Placental pericyte (primary cell): Measurements from ENCODE around the genes TMEFF1, ALDOB and OR13D1.

- CAGE, long polyA plus RNA = no peak
Measured at GRCh38 chr9:98832909-98833761, 25.7 kb downstream of the GALNT12 start.

- CAGE, long polyA plus RNA = no peak
Measured at GRCh38 chr9:98848331-98848693, 40.8 kb downstream of the GALNT12 start.

DNA sequence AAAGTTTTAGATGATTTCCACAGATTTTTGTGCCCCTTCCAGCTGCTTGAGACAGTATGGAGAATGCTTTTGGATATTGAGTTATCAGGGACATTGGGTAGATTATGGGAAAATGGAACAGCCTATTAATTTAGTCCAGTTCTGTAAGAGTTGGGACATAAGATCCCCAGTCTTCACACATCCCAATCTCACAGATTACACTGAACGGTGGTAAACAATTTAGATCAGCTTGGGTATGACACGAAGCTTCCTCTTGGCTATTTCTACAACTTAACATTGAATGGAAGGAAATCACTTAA is 3.6 kb upstream of the COL15A1 start:
- CAGE, long polyA plus RNA = no peak

GRCh38 chr9:99105768-99106268 is 905 bp downstream of the TGFBR1 start:
- CAGE, long polyA plus RNA = no peak

GRCh38 chr9:100072716-100072993 is 26.1 kb downstream of the ERP44 start:
- CAGE, long polyA plus RNA = no peak

DNA sequence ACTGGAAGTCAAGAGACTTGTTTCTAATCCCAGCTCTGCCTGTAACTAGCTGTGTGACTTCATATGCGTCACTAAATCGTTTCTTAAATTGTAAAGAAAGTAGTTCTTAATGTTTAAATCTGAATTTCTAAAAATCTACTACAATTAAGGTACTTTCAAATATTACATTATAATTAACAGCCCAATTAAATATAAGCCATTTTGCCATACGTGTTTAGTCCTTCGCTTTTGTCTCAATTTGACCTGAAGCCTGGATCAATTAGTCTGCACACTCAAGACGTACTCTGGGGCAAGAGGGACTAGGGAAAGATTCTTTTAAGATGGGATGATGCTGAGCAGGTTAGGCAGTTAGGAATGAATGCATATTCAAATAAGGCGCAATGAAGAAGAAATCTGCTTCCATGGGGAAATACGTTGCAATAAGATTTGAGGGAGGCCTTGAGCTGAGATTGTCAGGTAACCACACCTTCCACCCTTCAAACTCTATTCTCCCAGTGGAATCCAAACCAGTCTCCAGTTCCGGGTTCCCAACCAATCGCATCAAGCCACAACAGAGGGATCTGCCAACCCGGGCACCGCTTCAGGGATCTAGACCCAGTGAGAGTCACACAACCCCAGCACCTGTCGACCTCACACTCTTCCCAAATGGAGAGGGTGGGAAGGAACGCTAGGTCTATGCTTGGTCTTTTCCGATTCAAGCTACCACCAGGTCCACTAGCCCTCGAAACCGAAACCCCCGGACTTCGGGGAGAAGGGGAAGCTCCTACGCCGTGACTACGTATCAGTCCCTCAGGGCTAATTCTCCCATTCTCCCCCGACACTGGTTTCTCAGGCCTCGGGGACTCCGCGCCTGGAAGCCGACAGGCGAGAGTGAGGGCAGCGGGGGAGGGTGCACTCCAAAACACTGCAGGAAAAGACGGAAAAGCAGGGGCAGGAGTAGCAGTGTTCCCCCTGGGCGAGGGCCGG is 745 bp downstream of the ERP44 start:
- CAGE, long polyA plus RNA = no peak

- CAGE, long polyA plus RNA = no peak
Measured at GRCh38 chr9:100446125-100446379, 19.1 kb downstream of the MSANTD3 start.

DNA sequence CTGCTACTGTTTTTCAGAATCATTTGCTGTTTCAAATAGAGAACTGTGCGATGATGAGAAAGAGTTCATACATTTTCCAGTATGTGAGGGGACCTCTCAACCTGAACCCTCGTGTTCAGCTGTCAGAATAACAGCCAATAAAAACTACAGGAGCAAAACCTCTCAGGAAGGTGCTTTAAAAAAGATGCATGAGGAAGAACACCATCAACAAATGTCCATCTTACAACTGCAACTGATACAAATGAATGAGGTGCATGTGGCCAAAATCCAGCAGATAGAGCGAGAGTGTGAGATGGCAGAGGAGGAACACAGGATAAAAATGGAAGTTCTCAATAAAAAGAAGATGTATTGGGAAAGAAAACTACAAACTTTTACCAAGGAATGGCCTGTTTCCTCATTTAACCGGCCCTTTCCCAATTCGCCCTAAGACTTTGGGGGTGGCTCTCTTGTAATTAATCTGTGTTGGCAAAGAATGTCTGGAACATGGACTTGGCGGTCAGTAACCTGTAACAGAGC is 22.4 kb upstream of the TMEFF1 start:
- CAGE, long polyA plus RNA = no peak

- CAGE, long polyA plus RNA = no peak
Measured at GRCh38 chr9:100472628-100473225, at the start of gene TMEFF1. Gene TMEFF1, plus strand, starts transcription at chr9:100473149.

DNA sequence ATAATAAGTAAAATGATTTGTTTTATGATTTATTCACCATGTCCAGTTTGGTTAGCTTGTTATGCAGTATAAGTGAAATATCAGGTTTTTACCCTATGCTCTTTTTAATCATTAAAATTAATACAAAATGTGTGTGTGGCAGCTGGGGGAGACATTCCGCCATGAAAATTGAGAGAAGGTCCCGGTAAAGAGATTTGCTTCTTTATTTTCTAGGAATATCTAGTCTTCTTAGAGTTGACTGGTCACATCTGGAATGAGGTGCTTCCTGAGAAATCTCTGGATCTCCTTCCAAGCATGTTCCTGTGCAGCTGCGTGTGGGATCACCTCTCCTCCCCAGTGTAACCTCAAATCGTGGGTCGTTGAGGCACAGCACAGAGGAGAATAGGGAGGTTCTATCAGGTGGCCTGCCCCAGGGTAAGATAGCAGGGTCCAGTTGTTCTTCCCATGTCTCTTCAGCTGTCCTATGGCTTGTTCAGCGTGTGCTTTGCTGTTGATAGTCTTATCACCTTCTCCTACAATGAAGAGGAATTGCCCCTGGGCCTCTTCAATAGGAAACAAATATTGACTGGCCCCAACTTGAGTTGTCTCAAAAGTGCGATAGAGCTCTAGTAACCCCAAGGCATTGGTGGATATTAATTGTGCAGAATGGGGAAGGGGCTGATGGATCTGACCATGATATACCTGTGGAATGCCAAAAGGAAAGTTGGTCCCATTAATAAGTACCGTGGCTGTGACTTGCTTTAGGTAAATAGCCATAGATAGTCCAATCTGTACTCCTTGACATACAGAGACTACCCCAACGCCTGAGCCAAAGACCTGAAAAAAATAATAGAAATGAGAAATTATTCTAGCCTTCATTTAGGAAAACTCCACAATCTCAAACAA is 22.4 kb downstream of the BAAT start:
- CAGE, long polyA plus RNA = no peak

GRCh38 chr9:101413175-101414564 is 15.0 kb downstream of the ZNF189 start:
- CAGE, long polyA plus RNA = no peak

DNA sequence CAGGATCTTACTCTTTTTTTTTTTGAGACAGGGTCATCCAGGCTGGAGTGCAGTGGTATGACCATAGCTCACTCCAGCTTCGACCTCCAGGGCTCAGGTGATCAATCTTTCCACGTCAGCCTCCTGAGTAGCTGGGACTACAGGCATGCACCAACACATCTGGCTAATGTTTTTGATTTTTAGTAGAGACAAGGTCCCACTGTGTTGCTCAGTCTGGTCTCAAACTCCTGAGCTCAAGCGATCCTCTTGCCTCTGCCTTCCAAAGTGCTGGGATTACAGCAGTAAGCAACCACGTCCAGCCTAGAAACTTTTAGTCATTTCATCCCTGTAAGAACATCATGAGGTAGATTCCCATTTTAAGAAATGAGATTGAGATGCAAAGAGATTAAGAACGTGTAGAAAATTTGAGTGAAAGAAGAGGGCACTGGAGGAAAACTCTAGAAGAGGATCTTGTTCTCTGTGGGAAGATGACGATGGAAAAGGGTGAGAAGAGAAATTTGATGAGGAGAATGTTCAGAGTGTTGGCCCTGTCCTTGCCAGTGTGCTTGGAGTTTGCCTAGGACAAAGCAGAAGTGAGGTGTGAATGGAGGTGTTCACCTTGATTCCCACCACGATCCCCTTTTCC is 6.3 kb downstream of the ALDOB start:
- CAGE, long polyA plus RNA = no peak

DNA sequence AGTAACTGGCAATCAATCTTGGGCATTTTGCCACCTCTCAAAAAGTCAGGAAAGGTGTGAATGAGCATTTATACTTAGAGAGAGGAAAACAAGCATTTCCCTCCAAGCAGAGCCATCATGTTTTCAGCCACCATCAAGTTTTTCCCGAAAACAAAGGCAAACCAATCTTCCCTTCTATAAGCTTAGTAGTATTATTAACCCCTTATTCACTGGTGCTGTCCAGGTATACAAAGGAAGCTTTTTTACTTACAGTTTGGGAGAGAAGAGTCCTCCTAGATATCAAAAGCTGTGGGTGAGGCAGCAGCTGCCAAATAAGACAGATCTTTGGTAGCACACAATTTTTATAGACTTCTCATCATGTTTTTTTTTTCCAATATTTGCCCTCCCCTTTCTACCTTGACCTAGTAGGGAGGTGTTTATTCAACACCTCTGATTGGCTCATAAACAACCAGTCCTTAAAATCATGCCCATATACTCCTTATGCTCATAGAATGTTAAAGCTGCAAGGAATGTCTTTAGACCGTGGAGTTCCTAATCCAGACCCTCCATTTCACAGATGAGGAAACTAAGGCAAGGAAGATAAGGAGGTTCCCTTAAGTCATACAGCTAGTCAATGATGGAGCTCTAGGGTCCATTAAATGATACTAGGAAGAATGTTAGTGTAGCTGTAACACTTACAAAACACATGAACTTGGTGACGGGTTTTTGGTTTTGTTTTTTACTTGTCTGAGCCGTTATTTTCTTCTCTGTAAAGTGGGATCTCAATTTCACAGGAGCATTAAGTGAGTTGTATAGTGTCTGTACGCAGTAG is at the start of gene ALDOB:
Gene ALDOB (minus strand): TSS at position 316 of the 811 bp plus-strand sequence.
- CAGE, long polyA plus RNA = no peak

DNA sequence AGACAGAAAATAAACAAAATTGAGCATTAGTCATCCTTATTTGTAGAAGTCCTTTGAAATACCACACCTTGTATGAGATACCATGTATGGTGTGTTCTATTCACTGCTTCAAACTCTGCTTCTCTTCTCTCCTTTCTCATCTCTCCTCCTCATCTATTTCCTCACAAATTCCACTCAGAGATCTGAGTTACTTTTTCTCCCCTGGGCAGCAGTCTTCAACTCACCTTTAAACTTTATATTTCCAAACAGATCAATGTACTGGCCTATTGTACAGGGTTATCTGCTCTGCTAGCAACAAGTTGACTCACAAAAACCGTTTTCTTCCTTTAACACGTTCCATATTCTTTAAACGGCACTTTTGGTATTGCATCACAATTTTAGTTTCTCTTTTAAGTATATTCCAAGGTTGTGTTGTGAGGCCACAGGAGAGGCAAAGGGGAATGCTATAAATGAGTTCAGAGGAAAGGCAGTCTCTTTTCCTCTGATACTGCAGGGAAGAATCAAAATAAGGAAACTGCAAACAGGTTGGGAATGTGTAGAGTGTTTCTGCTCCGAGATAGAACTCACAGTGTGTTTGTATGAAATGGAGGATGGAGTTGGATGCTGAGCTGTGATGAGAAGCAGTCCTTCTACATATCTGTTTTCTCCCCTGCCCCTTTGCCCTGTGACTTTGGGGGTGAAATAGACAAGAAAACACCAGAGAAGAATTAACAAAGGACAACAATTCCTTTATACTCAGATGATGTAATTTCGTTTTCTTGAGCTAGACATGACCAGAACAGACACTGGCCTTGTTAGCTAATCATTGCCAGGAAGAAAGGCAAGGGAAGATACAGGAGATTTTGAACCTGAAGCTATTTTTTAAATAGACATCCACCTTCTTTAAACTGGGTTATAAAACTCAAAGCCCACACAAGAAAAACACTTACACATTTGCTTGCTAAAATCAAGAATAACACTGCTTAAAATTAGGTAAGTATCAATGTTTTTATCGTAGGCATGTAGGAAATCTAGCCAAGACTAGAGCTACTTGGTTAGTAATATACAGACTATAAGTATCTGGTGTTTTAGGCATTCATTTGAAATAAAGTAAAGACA is 10.0 kb upstream of the ALDOB start:
- CAGE, long polyA plus RNA = no peak

DNA sequence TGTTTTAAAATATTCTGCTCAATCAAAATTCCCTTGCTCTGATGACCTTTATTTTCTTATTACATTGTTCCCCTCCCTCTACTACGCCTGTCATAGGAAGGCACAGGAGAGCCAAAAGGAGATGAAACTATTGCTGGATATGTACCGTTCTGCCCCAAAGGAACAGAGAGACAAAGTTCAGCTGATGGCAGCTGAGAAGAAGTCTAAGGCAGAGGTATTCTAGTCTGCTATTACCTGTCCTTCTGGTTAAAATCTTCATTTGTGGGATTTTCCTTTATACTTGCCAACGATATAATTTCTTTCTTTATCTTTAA is 20.2 kb downstream of the RNF20 start:
- CAGE, long polyA plus RNA = no peak

DNA sequence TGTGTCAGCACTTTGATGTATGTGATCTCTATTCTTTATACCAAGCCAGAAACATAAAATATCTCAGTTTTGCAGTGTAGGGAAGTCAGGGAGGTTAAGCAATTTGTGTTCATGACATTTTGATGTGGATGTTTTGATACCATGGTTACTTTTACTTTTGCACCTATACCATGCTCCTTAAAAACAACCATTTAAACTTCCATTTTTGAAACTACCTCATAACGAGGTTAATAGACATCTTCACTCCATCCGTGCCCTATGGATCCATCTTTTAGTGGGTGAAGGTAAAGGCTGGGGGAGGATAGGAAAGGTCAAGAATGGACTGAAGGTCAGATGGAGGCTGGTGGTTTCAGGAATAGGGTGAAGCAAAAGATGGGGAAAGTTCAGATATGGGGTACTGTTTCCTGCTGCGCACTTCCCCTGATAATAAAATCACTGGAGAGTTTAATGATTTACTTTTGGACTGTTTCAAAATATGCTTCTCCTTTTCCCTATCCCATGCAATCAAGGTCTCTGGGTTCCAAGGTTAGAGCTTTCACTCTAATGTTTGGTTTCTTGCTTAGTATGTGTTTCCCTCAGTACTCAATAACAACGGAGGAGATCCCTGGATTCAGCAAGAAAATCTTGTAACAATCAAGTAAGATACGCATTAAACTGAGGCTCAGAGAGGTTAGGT is 10.7 kb upstream of the PPP3R2 start:
- CAGE, long polyA plus RNA = no peak

DNA sequence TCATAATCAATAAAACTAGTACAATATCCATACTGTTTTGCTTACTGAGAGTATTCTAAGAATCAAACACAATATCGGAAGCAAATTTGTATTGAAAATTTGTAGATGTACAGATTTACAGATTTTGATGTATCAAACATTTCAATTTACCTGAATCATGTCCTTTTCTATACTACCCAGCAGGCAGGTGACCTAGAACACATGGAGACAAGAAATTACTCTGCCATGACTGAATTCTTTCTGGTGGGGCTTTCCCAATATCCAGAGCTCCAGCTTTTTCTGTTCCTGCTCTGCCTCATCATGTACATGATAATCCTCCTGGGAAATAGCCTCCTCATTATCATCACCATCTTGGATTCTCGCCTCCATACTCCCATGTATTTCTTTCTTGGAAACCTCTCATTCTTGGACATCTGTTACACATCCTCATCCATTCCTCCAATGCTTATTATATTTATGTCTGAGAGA is at the start of gene OR13D1:
Gene OR13D1 (plus strand): TSS at position 202 of the 468 bp plus-strand sequence.
- CAGE, long polyA plus RNA = no peak

GRCh38 chr9:104804349-104805092 is 40.6 kb downstream of the NIPSNAP3B start:
- CAGE, long polyA plus RNA = no peak

GRCh38 chr9:104882679-104883449 is 45.1 kb downstream of the ABCA1 start:
- CAGE, long polyA plus RNA = no peak

- CAGE, long polyA plus RNA = no peak
Measured at GRCh38 chr9:104901442-104901988, 26.4 kb downstream of the ABCA1 start.